Cerebral cortex (tissue), 2 donors: Measurements from ENCODE around the gene NIF3L1.

GRCh38 chr2:200853379-200853607 lies 11.2 kb downstream of the CLK1 start:
- PRO-cap, 2 experiments: no peak in any of the 2 experiments

GRCh38 chr2:200862414-200863068 lies 1.9 kb downstream of the CLK1 start:
- PRO-cap, 2 experiments: peak in 1 of 2 experiments; most common plus-strand start chr2:200862844 (in 1); most common minus-strand start chr2:200862766 (in 1)

GRCh38 chr2:200863069-200863612 lies 1.3 kb downstream of the CLK1 start:
- PRO-cap, 2 experiments: peak in 1 of 2 experiments; most common plus-strand start chr2:200863517 (in 1)

DNA sequence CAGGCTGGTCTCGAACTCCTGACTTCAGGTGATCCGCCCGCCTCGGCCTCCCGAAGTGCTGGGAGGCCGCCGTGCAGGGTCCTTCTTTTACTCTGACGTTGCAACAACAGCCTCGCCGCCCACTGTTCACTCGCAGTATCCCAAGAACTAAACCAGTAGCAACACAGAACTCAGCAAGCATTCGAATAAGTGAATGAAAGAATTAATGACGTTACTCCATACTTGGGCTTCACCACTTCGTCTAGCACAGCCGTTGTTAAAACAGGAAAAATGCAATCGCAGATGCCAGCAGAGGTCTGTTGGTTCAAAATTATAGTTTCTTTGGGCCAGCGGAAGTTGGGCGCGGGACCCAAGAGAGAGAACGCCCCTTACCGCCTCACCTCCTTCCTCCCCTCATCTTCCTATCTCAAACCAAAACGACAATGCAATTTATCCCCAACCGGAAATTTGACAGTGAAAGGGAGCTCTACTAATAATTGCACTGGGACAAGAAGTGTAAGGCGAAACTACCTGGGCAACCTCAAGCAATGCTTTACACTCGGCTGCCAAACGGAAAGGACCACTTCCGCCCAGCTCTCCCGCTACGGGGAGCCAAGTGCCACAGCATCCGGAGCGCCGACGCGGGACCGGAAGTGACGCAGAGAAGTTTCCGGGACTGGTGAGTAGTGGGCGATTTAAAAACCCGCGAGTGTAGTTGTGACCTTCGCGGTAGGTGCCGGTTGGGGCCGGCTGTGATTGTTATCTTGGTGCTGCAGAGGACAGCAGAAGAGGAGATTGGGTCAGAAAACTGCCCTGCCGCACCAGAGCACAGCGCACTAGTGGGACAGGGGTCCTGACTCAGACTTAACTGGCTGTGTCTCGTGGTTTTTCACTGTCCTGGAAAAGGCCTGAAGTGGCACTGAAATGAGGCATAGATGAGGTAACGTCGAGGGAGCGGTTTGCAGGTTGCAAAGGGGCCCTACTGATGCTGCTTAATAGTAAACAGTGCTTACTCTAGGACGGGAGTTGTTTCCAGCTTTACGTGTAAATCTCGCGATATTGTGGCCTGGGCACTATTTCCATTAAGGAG lies at the start of gene NIF3L1:
NIF3L1 (plus strand) TSS at position 638 of the 1,069 bp plus-strand sequence.
- PRO-cap, 2 experiments: peak in 1 of 2 experiments; most common plus-strand start position 706 of the sequence (in 1); most common minus-strand start position 557 of the sequence (in 1)

DNA sequence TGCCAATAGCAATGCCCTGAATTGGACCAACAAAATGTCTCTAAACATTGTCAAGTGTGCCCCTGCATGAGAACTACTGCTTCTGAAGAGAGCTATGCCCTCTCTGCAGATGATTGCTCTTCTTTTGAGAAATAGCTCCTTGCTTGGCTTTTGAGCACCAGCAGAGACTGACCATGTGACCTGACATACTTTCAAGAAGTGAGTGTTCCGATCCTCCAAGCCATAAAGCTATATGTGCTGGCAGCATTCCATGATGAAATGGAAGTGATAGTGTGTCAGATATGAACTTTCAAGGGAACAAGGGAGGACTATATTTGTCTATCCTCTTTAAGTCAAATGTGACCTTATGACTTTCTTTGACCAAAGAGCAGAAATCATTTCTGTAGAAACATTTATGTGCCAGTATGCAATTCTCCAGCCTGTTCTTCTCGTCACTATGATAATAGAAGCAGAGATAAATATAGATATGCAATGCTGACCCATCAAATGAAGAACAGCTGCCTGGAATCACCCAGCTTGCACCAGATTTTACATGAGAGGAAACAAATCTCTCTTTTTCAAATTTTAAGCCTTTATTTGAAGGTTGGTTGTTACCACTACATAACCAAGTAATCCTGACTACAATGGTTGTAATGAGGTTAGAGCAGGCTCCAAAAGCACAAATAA lies 14.4 kb downstream of the HYCC2 start:
- PRO-cap, 2 experiments: no peak in any of the 2 experiments

DNA sequence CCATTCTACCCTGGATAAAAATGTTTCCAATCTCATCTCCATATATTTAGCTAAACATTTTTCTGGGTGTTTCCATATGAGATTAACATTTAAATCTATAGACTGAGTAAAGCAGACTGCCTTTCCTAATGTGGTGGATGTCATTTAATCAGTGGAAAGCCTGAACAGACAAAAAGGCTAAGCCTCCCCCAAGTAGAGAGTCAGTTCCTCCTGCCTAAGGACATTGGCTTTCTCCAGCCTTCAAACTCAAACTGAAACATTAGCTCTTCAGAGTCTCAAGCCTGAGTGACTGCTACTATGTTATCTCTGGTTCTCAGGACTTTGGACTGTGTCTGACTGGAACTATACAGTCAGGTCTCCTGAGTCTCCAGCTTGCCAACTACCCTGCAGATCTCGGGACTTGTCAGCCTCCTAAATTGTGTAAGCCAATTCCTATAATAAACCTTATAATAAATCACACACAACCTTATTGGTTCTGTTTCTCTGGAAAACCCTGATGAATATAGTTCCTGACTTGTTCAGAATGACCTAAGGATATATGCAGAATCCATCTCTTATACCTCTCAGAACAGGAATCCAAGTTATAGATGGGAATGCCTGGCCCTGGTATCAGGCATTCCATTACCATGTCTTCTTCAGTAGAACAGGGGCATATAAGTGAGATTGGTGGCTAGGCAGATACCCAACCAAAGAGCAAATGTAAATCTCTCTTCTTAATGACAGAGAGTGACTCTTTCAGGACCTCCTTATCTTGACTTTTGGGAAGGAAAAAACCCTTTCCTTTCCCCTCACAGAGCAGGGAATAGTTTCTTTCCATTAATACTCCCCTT lies 12.5 kb downstream of the HYCC2 start:
- PRO-cap, 2 experiments: no peak in any of the 2 experiments

- PRO-cap, 2 experiments: no peak in any of the 2 experiments
These were observed 8.7 kb downstream of the HYCC2 start for GRCh38 chr2:201062826-201063086.

GRCh38 chr2:201118146-201119188 lies 2.5 kb downstream of the CFLAR start:
- PRO-cap, 2 experiments: peak in 1 of 2 experiments; most common plus-strand start chr2:201118492 (in 1); most common minus-strand start chr2:201118607 (in 1)

DNA sequence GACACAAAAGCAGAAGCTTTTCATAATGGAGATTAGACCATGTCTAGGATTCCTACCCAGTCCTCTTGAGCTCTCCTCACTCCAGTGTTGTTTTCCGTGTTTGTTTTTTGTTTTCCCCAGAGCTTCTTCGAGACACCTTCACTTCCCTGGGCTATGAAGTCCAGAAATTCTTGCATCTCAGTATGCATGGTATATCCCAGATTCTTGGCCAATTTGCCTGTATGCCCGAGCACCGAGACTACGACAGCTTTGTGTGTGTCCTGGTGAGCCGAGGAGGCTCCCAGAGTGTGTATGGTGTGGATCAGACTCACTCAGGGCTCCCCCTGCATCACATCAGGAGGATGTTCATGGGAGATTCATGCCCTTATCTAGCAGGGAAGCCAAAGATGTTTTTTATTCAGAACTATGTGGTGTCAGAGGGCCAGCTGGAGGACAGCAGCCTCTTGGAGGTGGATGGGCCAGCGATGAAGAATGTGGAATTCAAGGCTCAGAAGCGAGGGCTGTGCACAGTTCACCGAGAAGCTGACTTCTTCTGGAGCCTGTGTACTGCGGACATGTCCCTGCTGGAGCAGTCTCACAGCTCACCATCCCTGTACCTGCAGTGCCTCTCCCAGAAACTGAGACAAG lies 22.5 kb upstream of the CASP10 start:
- PRO-cap, 2 experiments: no peak in any of the 2 experiments

DNA sequence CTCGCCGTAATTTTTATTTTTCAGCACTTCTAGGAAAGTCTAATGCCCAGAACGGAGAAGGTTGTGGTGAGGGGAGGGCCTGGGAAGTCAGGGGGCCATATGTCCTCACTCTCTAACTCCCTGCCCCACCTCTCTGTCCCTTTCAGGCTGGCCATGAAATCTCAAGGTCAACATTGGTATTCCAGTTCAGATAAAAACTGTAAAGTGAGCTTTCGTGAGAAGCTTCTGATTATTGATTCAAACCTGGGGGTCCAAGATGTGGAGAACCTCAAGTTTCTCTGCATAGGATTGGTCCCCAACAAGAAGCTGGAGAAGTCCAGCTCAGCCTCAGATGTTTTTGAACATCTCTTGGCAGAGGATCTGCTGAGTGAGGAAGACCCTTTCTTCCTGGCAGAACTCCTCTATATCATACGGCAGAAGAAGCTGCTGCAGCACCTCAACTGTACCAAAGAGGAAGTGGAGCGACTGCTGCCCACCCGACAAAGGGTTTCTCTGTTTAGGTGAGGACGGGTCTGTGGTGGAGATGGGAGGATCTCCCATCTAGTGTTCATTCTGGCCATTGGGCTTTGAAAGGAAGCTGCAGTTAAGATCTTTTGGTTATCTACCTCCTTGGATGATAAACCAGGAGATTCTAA lies 2.8 kb downstream of the CASP10 start:
- PRO-cap, 2 experiments: no peak in any of the 2 experiments

DNA sequence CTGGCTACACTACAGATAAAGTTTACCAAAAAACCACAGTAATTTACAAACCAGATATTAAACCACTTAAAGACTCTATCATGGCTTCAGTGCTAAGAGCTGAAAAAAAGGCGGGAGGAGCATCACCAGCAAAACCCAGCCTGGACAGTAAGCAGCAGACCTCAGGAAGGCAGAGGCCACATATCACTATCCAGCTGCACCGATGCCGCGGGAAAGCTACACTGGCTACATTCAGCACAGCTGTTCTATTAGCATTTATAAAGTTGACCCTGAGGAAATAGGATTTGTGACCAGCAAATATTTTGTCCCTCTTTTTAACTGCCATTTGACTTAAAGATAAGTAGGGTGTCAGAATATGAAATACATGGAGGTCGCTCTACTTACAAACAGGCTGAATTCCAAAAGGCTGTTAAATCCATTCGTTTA lies 18.2 kb downstream of the TRAK2 start:
- PRO-cap, 2 experiments: no peak in any of the 2 experiments

DNA sequence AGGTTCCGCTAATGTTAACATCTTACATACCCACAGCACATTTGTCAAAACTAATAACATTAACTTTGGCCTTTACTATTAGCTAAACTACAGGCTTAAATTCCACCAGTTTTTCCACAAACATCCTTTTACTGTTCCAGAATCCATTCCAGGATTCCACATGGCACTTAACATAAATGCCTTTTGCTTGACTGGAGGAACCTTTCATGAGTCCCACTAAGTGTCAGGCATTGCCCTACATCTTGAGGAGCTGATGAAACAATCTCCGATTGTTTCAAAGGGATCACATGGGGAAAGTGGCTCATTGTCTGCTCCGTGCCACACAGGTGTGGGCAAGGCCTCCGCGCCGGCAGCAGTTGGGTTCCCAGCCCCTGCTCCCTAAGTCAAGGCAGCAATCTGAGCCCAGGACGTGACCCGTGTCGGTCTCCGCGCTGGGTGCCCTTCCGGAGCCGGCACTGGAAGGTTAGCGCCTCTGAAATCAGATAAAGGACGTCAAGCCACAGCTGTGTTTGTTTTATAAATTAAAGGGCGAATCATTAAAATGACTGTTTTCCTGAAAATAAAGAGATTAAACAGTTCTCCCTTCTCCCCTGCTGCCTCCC lies 84.5 kb upstream of the FZD7 start:
- PRO-cap, 2 experiments: no peak in any of the 2 experiments

- PRO-cap, 2 experiments: no peak in any of the 2 experiments
These were observed 24.4 kb upstream of the FZD7 start for GRCh38 chr2:202009070-202009765.

DNA sequence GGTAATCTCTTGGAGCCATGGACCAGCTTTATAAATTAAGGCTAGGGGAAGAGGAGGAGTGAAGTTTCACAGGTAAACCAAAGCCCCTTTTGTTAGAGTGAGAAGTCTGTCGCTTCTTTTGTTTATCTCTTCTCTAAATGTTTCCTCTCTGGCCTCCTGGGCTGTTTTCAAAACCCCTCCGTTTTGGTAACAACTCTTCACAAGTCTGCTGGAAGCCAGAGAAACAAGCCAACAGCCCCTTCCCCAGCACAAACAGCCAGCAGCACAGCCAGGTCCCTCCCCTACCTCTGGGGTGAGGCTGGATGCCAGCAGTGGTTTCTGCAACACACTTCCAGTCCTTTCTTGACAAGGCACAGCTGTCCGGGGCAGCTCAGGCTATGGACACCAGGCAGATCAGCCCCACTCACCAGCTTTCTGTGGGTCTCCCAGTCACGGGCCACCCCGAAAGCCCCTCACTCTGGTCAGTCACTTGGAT lies 13.6 kb upstream of the FZD7 start:
- PRO-cap, 2 experiments: no peak in any of the 2 experiments

DNA sequence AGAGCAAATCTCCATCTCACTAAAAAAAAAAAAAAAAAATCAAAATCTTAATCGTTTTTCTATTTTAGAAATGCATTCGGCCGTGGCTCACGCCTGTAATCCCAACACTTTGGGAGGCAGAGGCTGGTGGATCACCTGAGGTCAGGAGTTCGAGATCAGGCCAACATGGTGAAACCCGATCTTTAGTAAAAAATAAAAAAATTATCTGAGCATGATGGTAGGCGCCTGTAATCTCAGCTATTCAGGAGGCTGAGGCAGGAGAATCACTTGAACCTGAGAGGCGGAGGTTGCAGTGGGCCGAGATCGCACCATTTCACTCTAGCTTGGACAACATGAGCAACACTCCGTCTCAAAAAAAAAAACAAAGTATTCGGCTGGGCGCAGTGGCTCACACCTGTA lies 22.9 kb downstream of the NOP58 start:
- PRO-cap, 2 experiments: no peak in any of the 2 experiments

DNA sequence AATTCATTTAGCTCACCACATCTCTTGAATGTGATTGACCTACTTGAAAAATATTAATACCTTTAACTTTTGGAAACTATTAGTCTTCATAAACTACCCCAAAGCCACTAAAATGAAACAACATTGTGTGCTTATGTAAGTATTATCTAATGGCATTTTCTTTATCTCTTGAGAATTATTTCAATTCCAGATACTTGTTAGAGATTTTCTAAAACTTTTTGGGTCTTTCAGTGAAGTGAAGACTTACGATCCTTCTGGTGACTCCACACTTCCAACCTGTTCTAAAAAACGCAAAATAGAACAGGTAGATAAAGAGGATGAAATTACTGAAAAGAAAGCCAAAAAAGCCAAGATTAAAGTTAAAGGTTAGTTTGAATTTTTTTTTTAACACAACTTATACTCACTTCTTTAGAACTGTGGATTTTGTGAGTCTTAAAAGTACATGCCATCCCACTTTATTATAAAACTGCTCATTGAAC lies 34.5 kb downstream of the NOP58 start:
- PRO-cap, 2 experiments: no peak in any of the 2 experiments

DNA sequence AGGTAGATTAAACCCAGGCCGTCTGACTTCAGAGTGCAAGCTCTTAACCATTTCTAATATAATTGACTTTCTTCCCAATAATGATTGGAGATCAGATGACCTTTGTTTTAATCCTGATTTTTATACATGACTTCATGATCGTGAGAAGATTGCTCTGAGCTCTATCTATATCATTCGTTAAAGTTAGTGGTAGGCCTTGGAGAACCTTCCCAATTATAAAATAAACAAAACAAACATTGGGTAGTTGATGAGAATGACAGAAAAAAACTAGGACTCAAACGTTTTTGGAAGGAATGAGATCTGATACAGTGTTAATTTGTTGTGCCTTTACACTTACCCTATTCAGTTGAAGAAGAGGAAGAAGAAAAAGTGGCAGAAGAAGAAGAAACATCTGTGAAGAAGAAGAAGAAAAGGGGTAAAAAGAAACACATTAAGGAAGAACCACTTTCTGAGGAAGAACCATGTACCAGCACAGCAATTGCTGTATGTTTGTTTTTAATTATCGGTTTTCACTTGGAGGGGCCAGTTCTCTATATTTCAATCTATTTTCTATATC lies 37.1 kb downstream of the NOP58 start:
- PRO-cap, 2 experiments: no peak in any of the 2 experiments

- PRO-cap, 2 experiments: no peak in any of the 2 experiments
These were observed 3.3 kb downstream of the BMPR2 start for GRCh38 chr2:202379407-202379913.

DNA sequence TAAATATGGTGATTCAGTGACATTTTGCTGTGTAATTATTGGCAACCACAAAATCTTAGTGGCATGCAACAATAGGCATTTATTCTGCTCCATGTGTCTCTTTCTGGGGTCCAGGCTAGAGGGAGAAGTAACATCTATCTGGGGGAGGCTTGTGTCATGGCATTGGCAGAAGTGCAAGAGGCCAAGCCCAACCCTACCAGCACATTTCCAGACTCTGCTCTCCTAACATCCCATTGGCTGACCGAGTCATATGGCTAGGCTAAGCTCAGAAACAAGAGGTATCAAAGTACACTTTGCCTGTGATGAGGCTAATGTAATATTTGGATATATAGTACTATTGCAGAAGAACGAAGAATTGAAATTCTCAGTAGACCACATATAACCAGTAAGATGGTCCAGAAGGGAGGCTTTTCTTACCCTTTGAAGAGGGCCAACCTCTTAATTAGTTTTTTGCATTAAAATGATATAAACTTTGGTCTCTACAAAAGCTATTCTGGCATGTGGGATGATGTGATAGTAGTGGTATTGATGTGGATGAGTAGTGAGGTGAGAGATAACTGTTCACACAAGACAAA lies 5.2 kb downstream of the BMPR2 start:
- PRO-cap, 2 experiments: no peak in any of the 2 experiments

GRCh38 chr2:202635240-202636493 lies 898 bp downstream of the FAM117B start:
- PRO-cap, 2 experiments: peak in 1 of 2 experiments; most common plus-strand start chr2:202635538 (in 1); most common minus-strand start chr2:202635478 (in 1)